ENCODE measurements around the gene SLC32A1.

DNA sequence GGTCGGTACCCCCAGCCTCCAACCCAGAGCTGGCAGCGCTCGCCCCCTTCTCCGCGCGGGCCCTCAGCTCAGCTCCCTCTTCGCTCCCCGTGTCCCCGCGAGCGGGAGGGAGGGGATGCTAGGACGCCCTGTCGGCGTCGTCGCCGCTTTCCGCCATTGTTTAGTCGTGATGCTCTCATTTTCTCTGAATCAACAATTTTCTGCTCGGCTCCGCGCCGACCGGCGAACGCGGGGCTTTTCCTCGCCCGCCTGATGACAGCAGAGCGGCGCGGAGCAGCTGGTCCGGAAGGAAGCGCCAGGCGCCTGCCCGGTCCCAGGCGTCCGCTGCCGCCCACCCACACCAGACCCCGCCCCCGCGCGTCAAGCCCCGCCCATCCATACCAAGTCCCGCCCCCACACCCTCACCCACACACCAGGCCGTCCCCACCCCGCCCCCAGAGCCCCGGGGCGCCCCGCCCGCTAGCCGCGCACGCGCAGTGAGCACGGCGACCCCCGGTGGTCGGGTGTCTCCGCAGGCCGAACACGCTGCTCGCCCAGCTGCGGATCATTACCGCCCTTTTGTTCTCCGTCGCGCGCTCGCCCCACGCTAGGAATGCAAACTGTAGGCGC lies 50.0 kb upstream of the SLC32A1 start:
- PRO-cap = unidirectional peak, minus-strand start at position 305 of the sequence

GRCh38 chr20:38723692-38724806 lies at the start of gene SLC32A1:
TSS of gene SLC32A1 (plus strand) at chr20:38724486.
- PRO-cap = no peak

DNA sequence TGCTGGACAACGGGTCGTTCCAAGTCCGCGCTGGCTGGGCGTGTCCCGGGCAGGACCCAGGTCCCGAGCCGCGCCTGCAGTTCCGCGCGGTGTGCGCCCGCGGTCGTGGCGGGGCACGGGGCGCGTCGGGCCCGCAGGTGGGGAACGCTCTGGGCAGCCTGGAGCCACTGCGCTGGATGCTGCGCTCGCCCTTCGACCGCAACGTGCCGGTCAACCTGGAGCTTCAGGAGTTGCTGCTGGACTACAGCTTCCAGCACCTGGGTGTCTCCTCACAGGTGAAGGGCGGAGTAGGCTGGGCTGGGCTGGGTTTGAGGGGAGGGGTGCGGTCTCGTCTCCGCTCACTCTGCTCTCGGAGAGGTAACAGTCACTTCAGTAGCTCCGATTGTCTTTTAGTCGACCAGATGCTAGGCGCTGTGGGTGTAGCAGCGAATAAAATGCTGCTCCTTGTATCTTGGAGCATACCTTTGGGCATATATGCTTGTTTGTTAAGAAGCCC lies 367 bp downstream of the ACTR5 start:
- PRO-cap = unidirectional peak, minus-strand start at position 243 of the sequence

DNA sequence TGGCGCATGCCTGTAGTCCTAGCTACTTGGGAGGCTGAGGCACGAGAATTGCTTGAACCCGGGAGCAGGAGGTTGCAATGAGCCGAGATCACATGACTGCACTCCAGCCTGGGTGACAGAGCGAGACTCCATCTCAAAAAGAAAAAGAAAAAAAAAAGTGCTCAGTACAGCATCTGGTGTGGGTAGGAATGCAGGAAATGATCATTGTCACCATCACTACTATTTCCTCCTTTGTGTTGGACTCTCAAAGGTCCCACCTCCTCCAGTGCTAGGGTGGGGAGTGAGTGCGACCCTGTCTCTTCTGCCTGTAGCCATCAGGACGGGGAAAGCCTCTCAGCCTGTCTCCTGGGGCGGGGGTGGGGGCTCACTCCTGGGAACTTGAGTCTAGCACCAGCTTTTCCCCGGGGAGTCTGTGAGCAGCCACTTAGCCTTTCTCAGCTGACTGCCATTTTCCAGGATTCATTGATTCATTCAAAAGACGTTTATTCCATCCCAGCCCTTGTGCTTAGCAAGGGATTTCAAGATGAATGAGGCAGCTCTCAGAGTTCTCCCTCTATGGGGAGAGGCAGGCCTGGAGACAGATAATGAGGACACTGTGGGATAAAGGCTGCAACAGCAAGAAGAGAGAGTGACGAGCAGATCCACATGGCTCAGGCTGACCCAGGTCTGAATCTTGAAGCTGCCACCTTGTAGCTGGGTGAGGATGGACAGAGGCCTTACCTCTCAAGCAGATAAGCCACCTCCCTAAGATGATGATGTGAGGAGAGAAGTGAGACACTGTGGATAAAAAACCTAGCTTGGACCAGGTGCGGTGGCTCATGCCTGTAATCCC lies 3.6 kb downstream of the PPP1R16B start:
- PRO-cap = no peak

DNA sequence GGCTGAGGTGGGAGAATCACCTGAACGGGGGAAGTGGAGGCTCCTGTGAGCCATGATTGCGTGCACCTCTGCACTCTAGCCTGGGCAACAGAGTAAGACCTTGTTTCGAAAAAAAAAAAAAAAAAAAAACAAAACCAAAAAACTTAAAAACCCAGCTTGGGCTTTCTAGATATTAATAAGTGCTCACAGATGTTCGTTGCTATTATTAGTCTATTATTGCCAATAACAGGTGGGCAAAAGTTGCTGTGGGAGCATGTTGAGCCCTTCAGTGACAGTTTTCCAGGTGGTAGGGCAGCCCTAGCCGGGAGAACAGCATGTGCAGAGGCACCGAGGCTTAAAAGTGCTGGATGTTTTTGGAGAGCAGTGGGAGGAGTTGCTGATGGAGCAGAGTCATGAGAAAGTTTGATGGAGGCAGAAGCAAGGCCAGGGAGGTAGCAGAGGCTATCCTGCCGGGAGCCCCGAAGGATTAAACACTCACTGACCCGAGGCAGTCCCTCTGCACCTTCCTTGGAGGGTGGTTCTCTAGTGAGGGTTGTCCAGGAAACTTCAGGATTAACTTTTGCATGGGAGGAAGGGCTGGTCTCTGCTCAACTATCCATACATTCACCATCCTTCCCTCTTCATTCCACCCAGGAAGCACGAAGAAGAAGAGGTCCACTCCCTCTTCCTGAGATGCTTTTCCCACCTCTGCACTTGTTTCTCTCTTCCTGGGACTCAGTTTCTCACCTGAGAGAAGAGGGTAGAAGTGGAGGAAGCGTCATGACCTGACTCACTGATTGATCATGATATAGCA lies 4.6 kb downstream of the PPP1R16B start:
- PRO-cap = no peak

- PRO-cap = no peak
Measured at GRCh38 chr20:38840022-38841341, 35.0 kb downstream of the PPP1R16B start.

DNA sequence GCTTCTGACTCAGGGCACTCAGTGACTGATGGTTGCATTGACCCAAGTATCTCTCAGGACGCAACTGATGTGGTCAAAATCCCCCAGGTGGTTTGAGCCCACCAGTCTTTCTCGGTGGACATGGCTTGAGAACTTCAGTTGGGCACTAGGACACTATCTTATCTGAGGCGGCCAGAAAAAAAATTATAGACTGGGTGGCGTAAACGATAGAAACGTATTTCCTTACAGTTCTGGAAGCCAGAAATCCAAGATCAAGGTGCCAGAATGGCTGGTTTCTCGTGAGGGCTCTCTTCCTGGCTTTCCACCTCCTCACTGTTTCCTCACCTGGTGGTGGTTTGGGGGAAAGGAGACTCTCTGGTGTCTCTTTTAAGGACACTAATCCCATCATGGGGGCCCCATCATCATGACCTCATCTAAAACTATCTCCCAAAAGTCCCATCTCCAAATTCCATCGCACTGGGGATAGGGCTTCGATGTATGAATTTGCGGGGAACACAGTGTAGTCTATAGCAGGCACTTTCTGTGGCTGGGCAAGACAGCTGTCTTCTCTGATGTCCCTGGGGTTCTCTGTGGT lies 52.3 kb downstream of the PPP1R16B start:
- PRO-cap = no peak

GRCh38 chr20:38872489-38873032 lies 53.7 kb upstream of the FAM83D start:
- PRO-cap = unidirectional peak, plus-strand start at chr20:38872829

DNA sequence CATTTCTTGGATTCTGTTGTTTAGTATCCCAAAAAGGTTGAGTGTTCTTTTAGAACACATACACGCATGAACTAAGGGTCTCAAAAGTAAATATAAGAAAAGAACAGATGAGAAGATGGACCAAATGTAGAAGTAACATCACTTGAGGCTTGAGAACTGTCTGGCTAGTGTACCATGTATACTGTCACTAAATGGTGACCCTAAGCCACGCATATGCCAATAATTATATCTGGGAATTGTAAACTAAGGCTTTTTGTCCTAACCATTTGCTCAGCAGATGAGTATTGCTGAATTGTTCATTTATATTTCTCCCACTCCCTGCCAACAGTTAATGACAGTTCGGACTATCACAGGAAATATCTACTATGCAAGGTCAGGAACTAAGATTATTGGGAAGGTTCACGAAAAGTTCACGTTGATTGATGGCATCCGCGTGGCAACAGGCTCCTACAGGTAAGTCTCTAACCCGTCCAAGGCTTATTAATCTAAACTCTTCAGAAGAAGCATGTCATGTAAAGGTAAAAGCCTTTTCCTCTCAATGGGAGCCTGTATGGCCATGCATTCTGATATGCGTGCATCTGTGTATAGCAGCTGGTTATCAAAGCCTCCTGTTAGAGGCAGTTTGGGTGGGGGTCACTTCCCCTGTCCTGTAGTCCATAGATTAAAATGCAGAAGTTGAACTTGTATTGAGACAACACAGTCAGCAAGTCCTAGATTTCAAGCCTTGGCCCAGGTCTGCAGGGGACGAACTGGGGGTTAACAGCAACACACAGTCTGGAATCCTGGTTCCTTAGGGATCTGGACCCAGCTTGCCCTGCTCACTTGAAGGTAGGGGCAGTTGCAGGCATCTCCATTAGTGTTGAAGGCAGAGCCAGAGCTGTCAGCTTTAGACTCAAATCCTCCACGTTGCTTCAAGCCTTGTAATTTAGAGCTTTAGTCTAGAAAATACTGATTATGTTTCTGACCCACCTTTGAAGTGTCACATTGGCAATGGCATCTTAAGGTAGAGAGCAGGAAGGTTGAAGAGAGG lies 14.3 kb upstream of the DHX35 start:
- PRO-cap = no peak

DNA sequence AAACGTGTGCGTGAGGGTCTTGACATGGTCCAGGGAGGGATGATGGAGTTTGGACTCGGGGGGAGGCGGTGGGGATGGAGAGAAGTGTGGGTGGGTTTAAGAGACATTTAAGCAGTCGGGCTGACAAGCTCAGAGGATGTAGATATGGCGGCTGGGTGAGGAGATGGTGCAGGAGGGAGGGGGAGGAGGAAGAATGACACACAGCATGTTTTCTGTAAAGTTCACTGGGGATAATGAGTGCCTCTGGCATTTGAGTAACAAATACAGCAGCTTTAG lies 107.8 kb downstream of the DHX35 start:
- PRO-cap = no peak

DNA sequence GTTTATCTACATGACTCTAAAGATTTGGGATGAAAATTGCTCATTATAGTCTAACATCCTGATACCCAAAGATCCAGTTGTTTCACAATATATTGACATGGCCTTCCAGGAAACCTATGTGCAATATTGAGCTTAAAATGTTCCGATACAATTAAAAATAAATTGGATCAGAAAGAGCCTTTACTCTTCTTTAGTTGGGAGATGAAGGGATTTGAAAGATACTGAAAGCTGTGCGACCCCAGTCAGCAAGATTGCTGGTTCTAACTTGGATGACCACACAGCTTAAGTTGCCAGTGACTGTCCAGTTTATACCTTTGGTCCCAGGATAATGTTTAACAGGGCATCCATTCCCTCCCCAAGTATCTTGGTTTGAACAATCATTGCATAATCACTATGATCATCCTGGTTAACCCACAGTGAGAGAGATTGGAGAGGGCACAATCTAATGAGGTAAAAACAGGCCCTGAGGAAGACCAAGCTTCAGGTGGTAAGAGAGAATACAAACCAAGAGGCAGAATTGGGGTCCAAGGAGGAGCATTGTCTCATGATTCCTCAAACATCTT lies 798.4 kb downstream of the MAFB start:
- PRO-cap = no peak

- PRO-cap = no peak
Measured at GRCh38 chr20:39986180-39986535, 702.9 kb downstream of the MAFB start.

- PRO-cap = no peak
Measured at GRCh38 chr20:40657541-40658157, 31.4 kb downstream of the MAFB start.

- PRO-cap = no peak
Measured at GRCh38 chr20:41080945-41081435, 52.4 kb downstream of the TOP1 start.

- PRO-cap = no peak
Measured at GRCh38 chr20:41138403-41139322, 1.3 kb downstream of the PLCG1 start.

DNA sequence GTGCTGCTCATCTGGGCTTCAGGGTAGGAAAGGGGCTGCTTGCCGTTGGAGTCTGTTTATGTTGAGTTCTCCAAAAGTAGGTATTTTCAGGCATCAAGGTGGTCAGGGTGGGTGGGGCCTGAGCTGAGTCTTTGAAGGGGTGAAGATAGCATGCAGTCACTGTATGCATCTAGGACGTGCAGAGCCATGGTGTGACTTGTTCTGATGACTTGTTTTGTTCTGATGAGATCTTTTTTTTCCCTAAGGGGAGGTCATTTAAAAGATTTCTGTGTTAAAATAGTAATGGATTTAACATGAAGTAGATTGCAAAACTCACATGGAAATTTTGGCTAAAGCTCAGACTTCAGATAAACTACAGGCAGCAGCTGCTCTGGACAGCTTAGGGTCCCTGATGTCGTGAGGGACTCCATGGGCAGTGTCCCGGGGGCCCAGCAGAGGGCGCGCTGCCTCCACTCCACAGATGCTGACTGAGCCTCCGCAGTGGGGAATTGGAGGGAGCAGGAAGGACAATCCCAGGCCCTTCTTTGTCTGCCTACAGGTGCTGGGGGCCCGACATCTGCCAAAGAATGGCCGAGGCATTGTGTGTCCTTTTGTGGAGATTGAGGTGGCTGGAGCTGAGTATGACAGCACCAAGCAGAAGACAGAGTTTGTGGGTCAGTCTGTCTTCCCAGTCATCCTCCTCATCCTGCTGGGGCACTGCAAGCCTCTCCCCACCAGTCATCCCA lies 35.7 kb downstream of the PLCG1 start:
- PRO-cap = no peak

DNA sequence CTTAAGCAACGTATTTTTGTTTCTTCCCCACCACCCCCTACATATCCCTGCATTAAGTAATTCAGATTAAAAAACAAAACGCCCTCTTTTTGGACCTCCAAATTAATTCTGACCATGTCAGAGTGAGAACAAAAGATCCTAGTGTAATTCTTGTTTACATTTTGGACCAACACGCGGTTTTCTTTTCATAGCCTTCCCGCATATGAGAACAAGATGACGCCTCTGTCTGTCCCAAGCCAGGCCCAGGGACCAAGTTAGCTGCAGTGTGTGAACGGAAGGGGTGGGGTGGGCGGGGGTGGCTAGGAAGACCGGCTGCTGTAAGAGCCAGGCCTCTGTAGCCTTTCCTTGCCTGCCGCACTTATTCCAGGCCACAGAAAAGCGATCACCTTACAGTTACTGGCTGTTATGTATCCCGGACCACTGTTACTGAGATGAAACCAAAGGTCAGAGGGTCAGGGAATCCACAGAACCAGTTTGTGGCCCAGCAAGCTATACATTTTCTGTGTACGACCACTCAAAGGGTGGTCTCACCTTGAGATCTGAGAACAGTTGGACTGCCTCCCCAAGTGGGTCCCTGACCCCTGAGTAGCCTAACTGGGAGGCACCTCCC lies 68.0 kb downstream of the PLCG1 start:
- PRO-cap = no peak

- PRO-cap = no peak
Measured at GRCh38 chr20:41315976-41316429, 1.5 kb downstream of the ZHX3 start.

DNA sequence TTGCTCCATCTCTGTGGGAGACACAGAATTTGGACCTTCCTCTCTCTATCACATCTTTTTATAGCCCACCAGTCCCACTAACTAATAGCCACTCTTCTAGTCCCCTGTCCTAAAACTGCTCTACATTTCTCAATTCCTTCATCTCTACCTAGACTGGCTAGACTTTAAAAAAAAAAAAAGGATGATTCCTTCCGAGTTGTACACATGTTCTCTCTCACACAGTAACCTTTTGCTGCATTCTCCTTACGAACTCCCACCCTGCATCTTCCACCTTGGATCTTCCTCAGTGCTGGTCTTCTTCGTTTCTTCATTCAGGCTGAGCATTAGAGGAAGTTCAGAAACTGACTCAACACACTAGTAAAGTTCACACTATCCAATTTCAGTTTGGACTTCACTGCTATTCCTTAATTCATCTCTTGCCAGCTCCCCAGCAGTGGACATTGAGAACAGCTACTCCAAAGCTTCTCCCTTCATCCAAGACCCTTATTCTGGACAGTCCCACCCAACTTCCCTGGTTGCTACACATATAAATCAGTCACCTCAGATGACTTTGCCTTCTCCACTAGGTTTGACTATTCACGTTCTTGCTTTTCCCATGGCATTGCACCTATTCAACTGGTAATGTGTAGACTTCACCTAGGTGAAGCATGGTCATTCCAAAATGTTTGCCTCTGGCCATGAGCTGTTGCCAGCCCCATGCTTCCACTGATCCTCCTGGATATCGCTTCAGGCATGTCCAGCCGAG lies 103.7 kb upstream of the EMILIN3 start:
- PRO-cap = no peak

- PRO-cap = no peak
Measured at GRCh38 chr20:42719606-42719945, 470.1 kb downstream of the PTPRT start.

Measured in gallbladder (tissue), 1 donor.